Osteocyte (in vitro differentiated cells): ENCODE measurements around the genes TICAM1 and UHRF1.

DNA sequence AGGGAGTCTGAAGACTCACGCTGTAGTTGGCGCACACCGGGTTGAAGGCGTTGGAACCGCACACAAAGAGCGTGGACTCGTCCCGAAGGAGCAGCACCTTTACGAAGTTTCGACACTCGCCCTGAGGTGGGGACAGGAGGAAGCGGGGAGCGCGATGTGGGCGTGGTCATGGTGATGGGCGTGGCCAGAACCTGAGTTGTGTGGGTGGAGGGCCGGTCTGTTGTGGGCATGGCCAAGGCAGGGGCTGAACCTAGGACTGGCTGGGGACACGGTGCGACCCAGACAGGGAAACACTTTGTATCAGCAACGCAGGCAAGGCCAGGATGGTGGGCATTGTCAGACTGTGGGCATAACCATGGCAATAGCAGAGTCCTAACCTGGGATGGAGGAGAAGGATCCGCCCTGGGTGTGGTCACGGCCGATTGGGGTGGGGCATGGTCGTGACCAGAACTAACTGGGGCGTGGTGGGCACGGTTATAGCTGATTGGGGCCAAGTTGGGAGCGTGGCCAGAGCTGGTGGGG, 3.5 kb downstream of the SEMA6B start:
- PRO-cap: no peak

DNA sequence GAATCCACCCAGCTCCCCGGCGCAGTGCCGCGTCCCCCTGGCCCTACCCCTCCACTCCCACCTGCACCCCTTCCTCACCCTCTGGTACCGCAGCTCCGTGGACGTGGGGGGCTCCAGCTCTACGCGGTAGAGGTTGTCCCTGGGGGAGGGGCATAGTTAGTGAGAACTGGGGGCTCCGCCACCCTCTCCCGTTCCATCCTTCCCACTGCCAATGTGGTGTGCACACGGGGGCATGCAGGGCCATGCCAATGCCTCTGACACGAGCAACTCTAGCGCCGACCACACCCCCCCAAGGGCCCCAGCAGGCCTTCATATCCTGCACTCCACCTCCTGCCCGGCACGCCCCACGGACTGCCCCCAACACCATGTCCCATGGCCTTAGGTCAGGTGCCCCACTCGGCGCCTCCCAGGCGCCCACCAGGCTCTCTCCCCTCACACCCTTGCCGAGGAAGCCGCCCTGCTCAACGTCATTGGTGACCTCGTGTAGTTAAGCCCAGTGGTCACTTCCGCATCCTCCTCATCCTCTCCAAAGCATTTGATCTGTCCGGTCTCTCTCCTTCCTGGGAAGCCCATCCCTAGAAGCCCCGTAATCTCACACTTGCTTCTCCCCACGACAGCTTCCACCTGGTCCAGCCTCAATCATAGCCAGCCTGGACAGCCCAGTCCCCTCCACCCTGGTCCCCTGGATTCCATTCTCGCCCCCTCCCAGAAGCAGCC, 2.2 kb downstream of the SEMA6B start:
- PRO-cap: no peak

DNA sequence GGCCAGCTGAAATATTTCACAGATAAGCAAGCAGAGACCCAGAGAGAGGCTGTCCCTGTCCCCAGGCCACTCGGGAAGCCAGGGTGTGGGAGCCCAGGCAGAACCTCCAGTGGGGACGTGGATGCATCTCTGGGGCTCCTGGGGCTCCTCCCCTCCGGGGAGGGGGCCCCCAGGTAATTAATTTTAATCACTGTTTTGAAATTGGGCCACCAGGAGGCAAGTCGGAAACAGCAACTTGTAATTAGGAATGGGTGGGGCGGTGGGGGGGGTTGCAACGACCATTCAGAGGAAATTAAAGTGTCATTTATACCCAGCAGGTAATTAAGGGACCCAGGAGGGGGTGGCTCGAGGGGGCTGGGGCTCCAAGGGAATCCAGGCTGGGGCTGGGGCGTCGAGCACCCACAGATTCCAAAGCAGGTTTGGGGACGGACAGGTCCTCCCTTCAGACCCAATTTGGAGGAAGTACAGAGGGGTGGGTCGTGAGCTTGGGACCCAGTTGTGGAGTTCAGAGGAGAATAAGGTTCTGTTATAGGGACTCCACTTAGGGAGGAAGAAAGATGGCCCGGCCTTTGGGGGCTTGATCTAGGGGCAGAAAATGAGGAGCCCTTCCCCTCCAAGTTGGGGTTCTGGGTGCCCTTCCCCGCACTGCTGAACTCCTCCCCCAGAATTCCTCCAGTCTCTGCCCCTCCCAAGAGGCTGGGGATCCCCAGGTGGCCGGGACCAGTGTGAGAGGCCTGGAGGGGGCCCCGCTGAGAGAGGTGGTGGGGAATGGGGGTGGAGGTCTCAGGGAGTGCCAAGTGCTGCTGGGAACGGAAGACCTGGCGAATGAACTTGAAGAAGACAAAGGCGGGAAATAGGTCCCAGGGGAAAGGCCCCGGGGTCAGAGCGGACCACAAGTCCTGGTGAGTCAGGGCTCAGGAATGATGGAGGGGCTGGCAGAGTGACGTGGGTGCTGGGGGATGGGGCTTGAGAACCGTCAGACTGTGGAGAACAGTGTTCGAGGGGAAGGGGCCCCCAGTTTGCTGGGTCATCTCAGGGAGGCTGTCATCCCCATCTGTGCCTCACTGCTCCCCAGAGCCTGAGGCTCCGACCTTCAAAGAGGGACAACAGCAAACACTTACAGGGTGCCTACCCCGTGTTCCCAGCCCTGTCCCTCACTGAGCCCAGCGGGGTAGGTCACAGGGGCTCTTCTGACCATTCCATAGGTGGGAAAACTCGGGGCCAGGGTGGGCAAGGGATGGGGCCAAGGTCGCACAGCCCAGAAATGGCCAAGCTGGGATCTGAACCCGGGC, 15.6 kb upstream of the SEMA6B start:
- PRO-cap: no peak

GRCh38 chr19:4583758-4584948, 24.7 kb upstream of the SEMA6B start:
- PRO-cap: no peak

DNA sequence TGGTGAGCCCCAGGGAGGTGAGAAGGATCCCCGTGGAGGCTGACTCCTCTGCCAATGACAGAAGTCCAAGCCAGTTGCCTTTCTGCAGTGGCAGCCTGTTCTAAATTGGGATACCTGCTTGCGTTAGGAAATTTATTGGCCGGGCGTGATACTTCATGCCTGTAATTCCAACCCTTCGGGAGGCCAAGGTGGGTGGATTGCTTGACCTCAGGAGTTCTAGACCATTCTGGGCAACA, 1.4 kb upstream of the MYDGF start:
- PRO-cap: no peak

GRCh38 chr19:4717375-4718200, 6.1 kb downstream of the DPP9 start:
- PRO-cap: no peak

GRCh38 chr19:4831009-4832105, at the start of gene TICAM1:
TSS of gene TICAM1 (minus strand) at chr19:4831712.
- PRO-cap: bidirectional peak, plus-strand start at chr19:4831763, minus-strand start at chr19:4831712

DNA sequence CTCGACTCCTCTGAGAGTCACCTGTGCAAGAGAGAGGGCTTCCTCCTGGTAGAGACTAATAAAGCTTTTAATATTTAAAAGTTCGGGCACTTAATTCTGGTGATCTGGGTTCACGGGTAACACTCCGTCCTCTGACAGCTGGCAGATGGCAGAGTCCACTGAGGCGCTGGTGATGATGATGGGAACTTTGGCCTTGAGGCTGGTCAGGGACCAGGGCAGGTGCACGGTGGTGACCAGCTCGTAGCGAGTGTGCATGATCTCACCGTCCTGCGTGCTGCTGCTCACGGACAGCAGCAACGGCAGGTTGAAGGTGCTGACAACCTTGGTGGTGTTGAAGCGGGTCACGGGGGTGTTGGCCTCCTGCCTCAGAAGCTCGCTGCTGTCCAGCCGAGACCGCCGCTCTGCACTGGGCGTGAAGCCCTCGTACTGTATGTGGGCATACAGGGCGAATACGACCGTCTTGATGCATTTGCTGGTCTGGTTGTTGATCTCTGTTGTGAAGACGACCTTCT, 11.7 kb downstream of the ARRDC5 start:
- PRO-cap: no peak

DNA sequence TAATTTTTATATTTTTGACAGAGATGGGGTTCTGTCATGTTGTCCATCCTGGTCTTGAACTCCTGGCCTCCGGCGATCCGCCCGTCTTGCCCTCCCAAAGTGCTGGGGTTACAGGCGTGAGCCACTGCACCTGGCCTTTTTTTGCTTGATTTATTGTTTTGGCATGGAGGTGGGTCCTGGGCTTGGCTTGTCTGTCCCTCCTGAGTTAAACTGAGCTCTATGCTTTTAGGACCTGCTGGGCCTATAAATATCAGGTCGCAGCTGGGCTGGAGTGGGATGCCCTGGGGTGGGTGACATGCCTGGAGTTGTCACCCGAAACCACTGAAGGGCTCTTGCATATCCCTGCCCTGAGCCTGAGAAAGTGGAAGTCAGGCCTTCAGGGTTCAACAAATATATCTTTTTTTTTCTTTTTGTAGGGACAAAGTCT, 5.6 kb downstream of the ARRDC5 start:
- PRO-cap: no peak

DNA sequence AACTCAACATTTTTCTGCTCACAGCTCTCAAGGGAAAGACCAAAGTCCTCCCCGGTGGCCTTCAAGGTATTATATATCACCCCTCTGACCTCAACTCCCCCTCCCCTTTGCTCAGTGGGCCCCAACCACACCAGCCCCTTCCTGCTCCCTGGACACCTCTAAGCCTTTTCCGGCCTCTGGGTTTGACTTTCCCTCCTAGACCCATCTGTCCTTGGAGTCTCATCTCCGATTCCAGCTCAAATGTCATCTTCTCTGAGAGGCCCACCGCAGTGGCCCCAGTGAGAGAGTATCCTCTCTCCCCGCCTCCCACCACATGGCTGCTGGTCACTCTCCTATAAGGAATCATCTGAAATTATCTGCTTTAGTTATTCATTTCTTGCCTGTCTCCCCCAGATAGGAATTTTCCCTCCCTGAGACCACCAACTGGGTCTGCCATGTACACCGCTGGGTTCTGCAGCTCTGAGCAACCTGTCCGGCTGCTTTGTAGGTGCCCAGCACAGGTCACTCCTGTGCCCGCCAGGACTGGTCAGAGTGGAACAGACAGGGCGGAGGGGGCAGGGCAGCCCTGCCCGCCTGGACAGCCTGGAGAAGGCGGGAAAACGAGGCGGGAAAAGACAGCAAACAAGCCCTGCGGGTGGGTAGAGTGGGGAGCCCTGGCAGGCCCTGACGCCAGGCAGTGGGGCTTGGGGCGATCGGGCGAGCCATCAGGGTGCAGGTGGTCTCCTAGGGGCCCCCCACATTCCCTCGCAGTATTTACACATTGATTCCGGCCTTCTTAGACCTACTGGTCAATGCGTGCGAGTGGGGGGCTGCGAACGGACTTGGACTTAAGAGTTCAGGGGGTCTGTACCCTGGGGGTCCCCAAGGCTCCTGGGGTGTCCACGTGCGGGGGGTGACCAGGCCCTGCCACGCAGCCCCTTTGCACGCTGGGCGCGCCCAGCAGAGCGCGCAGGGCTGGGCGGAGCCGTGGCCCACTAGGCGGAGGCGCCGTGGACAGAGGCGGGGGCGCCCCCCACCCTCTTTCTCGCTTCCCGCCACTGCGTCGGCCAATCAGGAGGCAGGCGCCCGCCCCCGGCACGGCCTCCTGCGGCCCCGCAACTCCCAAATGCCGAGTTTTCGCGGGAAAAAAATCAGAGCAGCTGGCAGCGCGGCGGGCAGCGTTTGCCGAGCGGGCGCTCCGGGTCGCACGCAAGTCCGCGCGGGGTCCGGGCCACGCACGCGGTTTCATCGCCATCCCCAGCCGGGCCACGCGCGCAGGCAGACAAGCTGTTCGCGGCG, at the start of gene UHRF1:
Gene UHRF1, plus strand, starts transcription at position 1,133 of the 1,278 bp plus-strand sequence.
- PRO-cap: unidirectional peak, plus-strand start at position 1,133 of the sequence

DNA sequence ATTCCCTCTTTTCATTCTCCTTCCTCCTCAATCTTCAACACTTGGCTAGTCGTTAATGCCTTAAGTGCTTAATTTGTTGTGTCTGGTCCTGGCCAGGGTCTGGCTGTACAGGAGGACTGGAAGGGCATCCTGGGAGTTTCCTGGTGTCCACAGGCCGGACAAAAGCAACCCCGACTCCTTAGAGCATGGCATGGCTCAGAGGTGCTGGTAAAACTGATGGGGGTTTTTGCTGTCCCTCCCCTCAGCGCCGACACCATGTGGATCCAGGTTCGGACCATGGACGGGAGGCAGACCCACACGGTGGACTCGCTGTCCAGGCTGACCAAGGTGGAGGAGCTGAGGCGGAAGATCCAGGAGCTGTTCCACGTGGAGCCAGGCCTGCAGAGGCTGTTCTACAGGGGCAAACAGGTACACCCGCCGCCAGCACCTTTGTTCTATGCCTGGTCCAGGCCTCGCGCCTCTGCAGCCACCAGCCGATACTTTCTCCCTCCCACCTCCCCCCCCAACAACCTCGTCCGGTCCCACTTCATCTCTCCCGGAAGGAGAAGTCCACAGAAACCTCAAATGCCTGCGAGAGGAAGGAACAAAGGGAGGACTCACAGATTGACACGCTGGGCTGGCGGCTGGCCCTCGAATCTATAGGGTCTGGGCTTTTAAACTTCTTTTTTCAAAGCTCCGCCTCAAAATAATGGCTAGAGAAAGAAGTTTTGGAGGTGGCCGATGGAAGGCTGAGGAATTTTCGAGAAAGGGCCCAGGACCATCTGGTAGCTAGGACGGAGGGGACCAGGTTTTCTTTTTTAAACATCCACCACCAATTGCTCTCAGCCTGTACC, 1.5 kb downstream of the UHRF1 start:
- PRO-cap: bidirectional peak, plus-strand start at position 554 of the sequence, minus-strand start at position 478 of the sequence

GRCh38 chr19:4927423-4927913, 18.2 kb downstream of the UHRF1 start:
- PRO-cap: no peak

GRCh38 chr19:4929153-4929596, 19.9 kb downstream of the UHRF1 start:
- PRO-cap: no peak

GRCh38 chr19:5052767-5053405, 84.0 kb downstream of the KDM4B start:
- PRO-cap: no peak

- PRO-cap: no peak
These were observed 128.8 kb downstream of the KDM4B start for GRCh38 chr19:5097573-5098227.

- PRO-cap: no peak
These were observed 182.0 kb downstream of the KDM4B start for GRCh38 chr19:5150908-5151323.

DNA sequence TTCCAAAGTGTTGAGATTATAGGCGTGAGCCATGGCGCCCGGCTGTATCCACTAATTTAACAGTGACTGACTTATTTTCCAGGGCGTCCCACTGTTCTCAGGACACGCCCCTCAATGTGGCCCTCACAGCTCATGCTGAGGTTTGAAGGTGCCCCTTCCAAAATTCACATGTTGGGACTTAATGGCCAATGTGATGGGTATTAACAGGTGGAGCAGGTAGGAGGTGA, 152.7 kb downstream of the PTPRS start:
- PRO-cap: no peak

DNA sequence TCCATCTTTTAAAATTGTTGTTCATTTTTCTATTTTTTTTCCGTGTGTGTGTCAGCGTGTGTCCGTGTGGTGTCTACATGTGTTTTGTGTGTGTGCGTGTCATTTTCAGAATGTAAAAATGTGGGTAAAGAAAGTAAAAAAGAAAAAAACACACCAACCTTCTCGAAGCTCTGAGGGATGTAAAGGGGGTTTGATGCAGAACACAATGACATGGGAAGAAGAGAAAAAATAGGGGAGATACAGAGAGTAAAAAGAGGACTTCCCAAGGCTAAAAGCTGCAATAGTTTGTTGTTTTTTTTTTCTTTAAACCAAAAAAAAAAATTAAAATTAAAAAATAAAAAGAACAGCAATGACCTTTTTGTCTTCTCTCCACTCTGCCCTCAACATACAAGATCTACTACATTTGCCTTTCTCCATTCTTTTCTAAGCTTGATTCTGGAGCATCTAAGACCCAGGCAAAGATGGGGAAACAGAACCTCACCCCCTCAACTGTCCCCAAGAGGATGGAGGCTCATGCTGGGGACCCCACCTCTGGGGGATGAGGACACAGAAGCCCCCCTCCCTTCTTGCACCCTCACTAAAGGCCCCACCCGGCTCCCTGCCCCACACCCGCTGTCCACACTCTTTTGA, 84.5 kb downstream of the PTPRS start:
- PRO-cap: no peak

DNA sequence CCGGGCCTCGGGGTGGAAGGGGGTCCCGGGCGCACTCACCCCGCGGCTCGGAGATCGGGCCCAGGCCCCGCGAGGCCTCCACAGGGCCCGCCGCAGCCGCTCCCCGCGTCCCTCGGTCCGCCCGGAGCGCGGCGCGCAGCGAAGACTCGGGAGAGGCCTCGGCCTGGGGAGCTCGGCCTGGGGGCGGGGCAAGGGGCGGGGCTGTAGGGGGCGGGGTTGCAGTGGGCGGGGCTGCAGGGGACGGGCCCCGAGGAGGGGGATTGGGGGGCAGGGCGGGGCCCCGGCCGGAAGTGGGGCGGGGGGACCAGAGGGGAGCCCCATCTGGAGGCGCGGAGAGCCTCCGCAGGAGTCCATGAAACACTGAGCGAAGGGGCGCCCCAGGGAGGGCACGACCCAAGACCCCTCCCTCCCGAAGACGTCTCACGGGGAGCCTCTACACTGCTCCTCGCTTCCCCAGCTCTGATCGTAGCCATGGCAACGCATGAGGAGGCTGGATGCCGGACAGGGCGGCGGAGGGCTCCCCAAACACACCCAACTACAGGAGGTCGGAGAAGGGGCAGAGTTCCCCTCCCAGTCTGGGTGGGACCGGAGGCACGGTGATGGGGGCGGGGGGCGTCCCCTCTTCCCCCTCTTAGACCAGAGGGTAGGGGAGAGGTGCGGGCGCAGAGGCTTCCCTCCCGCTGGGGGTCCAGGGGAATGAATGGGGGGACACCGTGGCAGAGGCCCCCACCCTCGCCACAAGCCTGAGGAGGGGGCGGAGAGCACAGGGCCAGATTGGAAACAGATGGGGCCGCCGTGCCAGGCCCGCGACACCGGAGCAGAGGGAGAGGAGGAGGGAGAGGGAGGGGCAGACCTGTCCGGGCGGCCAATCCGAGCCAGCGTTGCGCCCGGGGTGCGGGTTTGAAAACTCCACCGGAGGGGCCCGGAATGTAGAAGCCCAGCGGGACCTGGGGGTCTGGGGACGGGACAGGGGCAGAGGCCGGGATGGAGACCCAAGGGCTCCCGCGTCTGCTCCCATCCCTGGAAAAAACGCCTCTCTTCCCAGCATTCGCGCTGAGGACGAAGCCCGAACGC, 47.2 kb downstream of the PTPRS start:
- PRO-cap: bidirectional peak, plus-strand start at position 320 of the sequence, minus-strand start at position 114 of the sequence

DNA sequence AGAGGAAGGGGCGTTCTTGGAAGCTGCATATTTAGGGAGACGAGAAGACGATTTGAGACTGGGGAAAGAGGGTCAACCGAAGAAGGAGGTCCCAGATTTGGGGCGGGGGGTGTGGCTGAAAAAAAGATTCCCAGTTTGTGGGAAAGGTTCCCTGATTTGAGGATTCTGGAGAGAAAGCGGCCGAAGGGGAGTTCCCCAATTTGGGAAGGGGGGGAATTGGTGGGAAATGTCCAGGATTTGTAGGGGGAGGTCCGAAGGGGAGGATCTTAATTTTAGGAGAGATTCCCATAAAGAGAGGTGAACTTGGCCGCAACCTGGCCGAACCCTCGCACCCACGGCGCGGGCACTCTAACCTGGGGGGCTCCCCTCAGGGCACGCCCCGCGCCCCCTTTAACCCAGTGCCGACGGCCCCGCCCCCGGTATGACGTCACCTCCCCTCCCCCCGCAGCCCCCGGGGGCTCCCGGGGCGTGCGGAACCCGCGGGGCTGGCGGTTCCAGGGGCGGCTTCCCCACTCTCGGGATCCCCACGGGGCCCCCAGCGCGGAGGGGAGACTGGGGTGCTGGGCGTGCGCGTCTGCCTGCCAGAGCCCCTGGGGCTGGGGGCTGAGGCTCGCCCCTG, 1.2 kb downstream of the PTPRS start:
- PRO-cap: no peak